Rectum (tissue), 1 donor: ENCODE measurements around a stretch of chr21.

- PRO-cap, result no peak
Measured at GRCh38 chr21:5127306-5127524, 5394.2 kb upstream of the TPTE start.

DNA sequence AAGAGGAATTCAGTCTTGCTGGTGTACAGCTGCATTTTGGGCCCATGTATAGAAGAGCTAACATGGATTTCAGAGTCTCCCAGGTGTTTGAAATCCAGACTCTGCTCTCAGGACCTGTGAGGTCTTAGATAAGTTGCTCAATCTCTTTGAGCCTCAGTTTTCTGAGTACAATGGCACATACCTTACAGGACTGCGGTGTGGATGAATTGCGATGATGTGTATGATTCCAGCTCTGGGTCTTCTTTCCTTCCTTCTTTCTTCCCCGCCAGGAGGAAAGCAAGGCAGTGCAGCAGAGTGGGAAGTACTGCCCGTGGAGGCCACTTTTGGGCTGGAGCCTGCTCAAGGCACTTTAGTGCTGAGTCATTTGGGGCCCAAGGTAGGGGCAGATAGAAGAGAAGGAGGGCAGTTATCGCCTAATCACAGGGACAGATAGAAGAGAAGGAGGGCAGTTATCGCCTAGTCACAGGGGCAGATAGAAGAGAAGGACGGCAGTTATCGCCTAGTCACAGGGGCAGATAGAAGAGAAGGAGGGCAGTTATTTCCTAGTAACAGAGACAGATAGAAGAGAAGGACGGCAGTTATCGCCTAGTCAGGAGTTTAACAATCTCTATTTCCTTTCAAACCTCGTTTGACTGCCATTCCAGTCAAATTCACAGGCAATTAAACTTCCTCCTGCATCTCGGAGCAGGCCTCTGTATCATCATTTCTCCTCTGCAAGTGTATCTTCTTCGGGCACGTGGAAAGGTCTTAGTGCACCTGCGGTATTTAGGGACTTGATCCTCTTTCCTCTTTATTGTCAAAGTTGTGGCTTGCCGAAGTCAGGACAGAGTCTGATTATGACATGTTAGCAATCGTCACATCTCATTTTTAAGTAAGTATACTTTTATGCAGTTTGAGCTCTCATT, 5277.6 kb upstream of the TPTE start:
- PRO-cap, result no peak

GRCh38 chr21:6369823-6370529, 4151.4 kb upstream of the TPTE start:
- PRO-cap, result no peak

DNA sequence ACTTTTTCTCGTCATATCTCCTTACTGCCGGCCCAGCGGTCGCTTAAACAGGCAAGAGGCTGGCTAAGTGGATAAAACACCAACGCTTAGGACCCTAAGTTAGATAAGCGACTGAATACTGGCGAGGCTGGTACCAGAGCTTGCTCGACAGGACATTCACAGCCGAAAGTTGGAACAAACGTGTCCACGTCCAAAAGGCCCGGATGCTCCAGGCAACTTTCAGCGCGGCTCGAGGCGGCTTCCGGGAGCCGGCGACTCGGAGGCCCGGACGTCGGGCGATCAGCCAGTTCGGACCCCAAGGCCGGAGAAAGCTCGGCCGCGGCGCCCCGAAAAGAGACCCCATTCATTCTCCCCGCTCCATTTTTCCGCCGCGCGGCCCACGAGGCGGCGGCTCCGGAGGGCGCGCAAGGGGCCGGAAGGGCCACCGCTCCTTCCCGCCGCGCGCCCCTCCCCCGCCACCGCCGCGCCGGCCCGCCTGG, 4022.8 kb upstream of the TPTE start:
- PRO-cap, result unidirectional peak, plus-strand start at position 246 of the sequence

GRCh38 chr21:8989302-8990067, 1531.9 kb upstream of the TPTE start:
- PRO-cap, result no peak

DNA sequence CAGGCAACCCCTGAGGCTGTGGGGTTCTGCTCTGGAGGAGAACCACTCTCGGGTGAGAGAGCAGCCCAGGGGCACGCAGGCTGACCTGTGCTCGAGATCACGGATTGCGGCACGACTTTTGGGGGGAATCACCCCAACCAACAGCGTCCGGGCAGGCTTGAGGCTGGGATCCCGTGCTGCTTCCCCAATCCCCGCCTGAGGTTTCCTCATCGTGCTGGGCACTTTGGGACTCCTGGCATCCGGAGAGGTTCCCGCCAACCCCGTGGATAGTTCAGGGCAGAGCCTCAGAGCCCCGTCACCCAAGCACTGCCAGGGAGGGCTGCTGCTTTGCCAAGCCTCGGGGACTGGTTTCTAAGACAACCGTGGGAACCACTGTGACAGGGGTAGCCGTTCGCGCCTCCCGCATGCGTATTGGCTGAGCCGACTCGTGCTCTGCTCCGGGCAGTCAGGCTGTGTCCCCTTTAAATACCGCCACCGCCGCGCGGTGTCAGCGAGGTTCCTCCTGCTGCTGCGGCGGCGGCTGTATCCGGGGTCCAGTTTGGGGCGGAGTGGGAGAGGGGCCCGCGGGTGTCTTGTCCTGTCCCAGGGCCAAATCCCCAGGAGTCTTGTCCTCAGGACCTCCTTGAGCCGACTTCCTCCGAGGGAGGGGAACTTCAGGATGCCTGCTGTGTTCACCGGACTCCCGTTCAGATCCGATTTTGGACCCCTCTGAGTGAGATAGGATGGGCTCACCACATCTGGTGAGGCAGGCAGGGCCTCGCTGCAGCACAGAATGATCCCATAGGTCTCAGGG, 682.1 kb upstream of the TPTE start:
- PRO-cap, result no peak

DNA sequence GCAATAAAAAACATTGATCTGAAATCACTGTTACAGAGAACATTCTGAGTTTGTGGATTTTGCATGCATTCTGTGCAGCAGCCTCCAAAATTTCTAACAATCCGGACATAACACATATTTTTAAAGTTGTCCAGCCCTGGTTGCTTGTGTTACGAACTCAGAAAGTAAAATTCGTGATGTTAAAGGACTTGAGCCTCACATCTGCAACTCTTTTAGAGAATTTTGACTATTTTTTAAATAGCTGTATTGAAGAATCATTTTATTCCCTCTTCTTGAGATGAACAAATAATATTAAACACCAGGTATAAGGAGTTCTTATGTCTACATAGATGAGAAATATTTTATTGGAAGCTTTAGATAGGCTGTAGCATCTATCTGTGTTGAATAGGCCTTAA, 29.0 kb downstream of the SAMSN1 start:
- PRO-cap, result no peak

GRCh38 chr21:14675625-14676056, 129.5 kb upstream of the SAMSN1 start:
- PRO-cap, result no peak

DNA sequence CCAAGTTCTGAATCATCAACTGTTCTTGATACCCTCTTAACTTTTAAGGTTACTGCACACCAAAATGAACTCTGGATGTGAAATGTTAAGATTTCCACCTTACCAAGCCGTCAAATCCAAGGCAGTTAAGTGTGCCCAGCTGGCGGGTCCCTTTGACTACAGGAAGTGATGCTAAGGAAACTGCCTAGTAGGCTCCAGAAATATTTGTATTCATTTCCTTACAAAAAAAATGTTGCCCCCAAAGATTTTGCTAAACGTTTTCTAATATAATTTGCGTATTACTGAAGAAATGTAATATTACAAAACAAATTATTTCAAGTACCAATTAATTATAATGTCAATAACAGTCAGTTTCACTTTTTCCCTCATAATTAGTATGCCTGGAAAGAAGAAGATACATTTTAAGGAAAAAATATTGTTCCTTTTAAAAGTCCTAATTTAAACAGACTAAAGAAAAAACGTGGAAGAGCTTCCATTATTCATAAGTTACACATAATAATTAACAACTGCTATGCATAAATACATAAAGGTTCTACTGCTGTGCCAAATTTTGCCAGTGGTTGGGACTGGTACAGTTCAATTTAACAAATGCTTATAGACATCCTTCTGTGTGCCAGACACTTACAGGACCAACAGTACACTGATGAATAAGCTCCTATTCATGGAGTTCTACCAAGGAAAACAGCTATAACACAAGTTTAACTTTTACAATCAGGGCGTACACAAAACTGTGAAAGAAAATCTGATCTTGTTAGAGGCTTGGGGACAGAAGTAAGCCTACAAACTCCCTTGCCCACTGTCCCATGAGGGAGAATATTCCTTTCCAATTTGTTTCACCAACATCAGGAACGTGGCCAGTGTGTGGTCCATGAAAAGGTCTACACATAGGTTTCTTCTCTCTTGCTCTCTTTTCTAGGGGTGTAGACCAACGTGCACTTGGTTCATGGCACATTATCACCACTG, 10.4 kb downstream of the NRIP1 start:
- PRO-cap, result unidirectional peak, minus-strand start at position 642 of the sequence; bidirectional peak, plus-strand start at position 754 of the sequence, minus-strand start at position 642 of the sequence

- PRO-cap, result no peak
Measured at GRCh38 chr21:15055570-15055926, 9.3 kb downstream of the NRIP1 start.

GRCh38 chr21:15063807-15064442, 875 bp downstream of the NRIP1 start:
- PRO-cap, result unidirectional peak, plus-strand start at chr21:15063909; bidirectional peak, plus-strand start at chr21:15064195, minus-strand start at chr21:15064161; bidirectional peak, plus-strand start at chr21:15064348, minus-strand start at chr21:15064277

DNA sequence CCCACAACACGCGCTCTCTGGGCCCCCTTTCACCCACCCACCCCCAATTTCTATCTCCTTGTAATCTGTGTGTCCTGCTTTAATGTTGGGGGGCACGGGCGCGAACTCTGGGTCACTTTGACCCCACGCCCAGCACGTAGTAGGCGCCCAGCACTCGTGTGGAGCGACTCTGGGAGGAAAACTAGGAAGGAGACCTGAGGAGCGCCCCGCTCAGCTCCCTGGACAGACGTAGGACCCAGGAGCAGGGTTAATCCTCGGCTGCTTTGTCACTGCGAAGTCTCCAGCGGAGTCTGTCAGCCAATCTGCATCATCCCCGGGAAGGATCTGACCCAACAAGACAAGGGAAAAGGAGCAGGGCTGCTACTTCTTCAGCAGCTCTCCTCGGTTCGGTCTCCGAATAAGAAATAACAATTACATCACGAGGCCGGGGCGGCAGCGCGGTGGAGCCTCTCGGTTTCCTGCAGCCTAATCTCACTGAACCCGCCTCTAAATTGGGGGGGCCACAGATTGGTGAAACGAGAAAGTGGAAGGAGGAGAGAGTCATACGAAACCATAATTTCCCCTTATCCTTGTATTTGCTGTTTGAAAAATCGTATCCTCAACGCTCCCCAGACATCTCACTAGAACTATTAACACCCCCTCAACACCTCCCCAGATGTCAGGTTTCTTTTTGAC, 868 bp upstream of the NRIP1 start:
- PRO-cap, result bidirectional peak, plus-strand start at position 184 of the sequence, minus-strand start at position 183 of the sequence; bidirectional peak, plus-strand start at position 335 of the sequence, minus-strand start at position 395 of the sequence

- PRO-cap, result no peak
Measured at GRCh38 chr21:15831070-15832019, 101.6 kb downstream of the USP25 start.

DNA sequence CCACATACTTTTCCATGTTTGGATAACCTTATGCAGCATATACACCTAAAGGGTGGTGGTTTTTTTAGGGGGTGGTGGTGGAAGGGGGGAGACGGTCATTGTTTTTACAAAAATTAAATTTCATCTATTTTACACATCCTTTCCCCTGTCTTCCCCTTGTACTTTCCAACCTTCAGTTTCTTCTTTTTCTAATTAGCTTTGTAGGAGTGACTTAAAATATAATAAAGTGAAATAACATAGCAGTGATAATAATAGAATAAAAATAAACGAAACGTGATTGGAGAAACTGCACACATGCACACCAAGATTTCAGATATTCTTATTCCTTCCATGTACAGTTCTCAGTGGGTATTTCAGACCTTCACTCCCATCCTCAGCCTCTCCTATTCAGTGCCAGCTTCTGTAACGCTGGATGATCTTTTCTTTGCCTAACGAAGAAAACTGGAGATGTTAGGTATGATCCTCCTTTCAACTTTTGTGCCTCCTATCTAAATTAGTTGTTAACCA, 155.8 kb downstream of the USP25 start:
- PRO-cap, result no peak

DNA sequence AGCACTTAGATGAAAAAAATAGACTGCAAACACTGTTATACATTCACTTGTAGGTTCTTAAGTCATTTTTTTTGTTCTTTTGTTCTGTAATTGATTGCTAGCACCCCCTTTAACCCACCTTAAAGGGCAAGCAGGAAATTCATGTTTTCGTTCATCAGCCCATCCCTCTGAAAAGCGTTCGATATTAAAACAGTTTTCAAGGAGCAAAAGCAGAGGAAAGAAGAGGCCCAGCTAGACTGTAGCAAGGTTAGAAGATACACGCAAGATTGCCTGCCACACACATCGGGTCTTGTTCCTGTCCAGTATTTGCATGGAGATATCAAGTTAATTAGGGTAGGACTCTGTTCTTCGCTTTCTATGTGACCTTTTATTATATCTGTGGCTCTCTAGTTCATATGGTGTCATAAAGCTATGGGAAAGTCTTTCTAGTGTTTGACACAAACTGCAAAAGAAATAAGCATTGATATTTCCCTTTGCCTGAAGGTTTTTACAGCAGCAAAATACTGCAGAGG, 549.8 kb downstream of the USP25 start:
- PRO-cap, result no peak

DNA sequence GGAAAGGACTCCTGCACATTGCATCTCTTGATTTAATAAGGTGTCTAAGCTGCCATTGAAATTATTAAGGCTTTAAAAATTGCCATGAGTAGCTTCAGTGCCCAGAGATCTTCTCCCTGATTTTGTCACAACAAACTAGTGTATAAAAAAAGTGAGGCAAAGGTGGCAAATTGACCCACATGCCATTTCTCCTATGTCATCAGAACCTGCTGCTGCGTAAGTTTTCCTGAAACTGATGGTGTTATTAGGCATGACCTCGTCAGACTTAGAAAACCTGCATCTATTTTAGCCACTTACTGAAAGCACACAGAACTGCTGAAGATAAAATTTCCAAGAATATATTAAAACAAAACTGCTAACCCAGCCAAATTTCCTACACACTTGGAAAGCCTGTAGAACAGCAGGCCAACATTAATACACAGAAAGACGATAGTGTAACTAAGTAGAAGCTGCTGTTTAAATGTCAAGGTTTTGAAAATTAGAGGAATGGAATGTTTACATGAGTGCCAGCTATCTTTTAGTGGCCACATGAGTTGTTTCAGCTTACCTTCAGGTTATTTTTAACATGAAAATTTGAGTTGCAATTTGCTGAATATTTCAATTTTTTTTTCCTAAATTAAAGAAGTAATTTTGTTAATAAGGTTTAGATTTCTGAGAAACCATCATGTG, 674.5 kb upstream of the CXADR start:
- PRO-cap, result no peak

- PRO-cap, result no peak
Measured at GRCh38 chr21:17454285-17455330, 58.2 kb upstream of the CXADR start.

- PRO-cap, result no peak
Measured at GRCh38 chr21:17467153-17467628, 45.7 kb upstream of the CXADR start.

- PRO-cap, result no peak
Measured at GRCh38 chr21:17789603-17789938, 29.6 kb downstream of the C21orf91 start.

GRCh38 chr21:17795007-17795657, 24.0 kb downstream of the C21orf91 start:
- PRO-cap, result unidirectional peak, minus-strand start at chr21:17795260